Mammary microvascular endothelial cell (primary cell): ENCODE measurements around a stretch of chr12.

DNA sequence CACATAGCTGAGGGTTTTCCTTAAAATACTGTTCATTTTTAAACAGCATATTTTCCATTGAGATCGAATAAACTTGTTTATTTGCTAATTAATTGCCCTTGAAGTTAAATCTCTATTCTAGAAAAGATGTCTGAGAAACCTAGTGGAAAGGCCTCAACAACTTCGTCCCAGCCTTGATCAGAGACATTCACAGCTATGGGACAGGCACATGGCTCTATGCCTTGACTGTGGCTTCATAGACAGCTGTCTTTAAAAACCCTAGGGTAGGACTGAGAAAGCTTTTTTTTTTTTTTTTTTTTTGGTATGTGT is 20.1 kb downstream of the SOCS2 start:
- RAMPAGE, long total RNA, result no peak

GRCh38 chr12:93662920-93663829 is 14.0 kb upstream of the CRADD start:
- RAMPAGE, long total RNA, result no peak

- RAMPAGE, long total RNA, result no peak
Measured at GRCh38 chr12:93691754-93692465, 14.7 kb downstream of the CRADD start.

GRCh38 chr12:93692677-93693435 is 15.7 kb downstream of the CRADD start:
- RAMPAGE, long total RNA, result no peak

DNA sequence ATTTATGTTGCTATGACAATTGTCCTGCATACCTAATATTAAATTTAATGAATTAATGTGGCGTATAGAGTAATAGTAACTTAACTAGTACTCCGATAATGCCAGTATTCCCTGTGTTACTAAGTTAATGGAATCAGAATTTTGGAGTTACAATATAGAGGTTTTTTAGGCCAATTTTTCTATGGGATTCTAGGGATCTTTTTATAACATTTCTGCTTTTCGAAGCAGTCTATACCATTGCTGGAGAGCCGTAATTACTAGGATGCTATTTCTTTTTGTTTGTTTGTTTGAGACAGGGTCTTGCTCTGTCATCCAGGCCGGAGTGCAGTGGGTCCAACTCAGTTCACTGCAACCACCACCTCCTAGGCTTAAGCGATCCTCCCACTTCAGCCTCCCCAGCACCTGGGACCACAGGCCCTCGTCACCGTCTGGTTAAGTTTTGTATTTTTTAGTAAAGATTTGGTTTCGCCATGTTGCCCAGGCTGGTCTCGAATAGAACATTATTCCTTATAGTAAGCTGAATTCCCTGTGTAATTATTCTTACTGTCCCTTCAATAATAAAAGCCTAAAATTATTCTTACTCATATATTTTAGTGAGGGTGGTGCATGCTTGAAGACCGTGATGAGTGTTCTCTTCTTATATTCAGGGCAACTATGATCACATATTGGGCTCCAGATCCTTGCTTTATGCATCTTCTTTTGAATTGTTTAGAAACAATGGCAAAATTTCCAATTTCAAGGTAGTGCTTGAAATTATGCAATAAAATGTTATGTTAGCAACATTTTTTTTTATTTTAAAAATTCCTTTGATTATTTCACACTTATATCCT is 66.1 kb downstream of the CRADD start:
- RAMPAGE, long total RNA, result no peak

DNA sequence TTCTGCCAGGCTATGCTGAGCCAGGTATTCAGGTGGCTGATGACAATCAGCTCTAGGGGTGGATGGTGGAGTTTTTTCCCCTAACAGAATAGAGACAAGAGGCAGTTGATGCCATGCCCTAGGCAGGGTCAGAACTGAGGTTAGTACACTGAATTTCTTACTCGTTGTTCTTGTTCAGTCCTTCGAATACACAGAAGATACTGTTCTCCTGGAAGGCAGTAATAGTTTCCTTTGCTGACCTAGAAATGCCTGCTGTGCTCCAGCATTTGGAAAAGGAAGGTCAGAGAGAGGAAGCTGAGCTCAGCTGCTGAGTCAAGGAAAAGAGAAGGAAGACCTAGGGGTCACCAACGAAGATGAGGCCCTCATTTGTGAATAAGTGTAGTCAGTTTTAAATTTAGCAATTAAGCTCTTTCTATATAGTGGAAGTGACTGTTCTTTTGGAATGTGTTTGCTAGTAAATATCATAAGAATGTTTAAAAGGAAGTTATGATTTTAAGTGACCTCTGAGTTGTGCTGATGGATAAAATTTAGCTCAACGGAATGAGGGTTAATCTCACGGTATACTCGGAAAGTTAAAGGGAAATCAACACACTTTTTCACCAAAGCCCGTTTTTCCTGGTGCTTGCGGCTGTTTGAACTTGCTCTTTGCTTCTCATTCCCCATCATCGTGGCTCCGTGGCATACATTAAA is 100.2 kb downstream of the CRADD start:
- RAMPAGE, long total RNA, result no peak

- RAMPAGE, long total RNA, result no peak
Measured at GRCh38 chr12:93815260-93816014, 138.3 kb downstream of the CRADD start.

DNA sequence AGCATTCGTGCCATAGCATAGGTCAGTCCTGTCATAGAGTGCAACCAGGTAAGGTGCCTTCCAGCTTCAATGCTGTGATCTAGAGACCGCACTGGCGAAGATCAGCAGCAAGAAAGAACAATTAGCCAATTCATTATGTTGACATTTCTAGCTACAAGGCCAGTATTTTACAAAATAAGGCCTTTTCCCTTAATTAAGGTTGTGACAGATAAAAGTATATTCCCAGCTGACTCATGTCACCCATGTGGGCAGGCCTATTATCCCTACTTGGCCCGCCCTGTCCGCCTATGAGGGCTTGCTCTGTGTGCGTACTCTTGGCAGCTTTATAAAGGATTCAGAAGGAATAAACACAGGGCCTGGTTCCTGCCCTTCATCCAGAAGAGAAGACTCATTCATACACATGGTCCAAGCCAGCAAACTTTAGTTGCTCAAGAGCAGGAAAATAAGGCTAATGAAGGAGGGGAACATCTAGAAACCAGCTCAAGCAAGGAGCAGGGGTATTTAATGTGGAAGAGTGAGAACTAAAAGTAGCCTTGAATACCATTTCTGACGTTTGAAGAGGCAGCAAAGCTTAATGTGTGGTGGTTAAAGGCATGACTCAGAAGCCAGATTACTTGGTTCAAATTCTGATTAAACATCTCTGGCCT is 141.8 kb downstream of the CRADD start:
- RAMPAGE, long total RNA, result no peak

DNA sequence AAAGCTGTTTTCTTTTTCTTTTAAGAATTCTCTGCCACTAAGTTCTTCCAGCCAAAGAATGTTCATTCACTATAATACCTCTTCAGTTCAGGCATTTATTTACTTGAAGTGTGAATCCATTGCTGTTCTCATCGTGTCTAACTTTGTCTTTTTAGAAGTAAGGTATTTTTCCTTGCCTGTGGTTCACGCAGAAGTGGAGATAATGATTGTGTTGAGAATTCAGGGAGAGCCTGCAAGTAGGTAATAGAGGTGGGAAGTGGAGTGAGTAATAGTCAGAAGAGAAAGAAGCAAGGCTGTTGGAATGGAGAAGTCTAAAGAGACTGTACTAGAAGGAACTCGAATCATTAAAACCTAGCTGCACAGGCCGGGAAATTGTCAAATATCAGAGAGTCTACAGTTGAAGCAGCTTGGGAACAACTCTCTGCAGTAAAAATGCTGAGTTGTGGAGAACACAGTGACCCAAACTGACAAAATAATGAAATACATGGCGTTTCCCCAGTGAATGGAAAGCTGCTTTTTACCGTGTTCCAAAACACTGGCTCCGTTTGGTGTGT is 146.4 kb downstream of the CRADD start:
- RAMPAGE, long total RNA, result no peak

DNA sequence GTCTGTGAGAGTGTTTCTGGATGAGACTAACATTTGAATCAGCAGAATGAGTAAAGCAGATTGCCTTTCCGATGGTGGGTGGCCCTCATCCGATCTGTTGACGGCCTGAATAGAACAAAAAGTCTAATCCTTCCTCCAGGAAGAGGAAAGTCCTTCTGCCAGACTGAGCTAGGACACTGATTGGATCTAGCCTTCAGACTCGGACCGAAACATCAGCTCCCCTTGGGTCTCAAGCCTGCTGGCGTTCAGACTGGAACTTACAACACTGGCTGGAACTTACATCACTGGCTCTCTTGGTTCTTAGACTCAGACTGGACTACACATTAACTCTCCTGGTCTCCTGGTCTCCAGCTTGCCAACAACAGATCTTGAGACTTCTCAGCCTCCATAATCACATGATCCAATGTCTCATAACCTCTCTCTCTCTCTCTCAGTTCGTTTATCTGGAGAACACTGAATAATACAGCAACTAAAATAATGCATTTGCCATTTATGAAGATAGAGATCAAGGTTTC is 193.5 kb upstream of the PLXNC1 start:
- RAMPAGE, long total RNA, result no peak

GRCh38 chr12:94007963-94008278 is 140.5 kb upstream of the PLXNC1 start:
- RAMPAGE, long total RNA, result no peak

GRCh38 chr12:94074086-94075035 is 74.0 kb upstream of the PLXNC1 start:
- RAMPAGE, long total RNA, result no peak

DNA sequence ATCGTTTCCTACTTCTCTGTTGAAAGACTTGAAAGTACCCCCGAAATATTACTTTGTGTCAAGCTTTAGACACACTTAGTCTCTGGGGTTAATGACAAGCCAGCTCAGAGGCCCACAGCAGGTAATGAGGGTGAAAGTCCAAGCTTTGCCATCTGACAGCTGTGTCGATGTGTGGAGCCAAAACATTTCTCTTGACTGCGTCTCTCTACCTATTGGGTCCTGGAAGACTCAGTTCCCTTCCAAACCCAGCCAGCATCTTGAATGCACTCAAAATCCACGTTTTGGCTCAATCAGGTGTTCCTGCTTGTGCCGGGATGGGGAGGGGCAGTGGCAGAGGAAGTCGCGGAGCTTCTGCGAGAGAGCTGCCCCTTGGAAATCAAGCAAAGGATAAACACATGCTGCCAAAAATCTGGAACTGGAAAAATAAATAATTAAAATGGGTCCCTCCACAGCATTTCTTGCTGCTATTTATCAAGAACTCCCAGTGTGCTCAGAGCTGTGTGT is 3.2 kb downstream of the PLXNC1 start:
- RAMPAGE, long total RNA, result no peak

DNA sequence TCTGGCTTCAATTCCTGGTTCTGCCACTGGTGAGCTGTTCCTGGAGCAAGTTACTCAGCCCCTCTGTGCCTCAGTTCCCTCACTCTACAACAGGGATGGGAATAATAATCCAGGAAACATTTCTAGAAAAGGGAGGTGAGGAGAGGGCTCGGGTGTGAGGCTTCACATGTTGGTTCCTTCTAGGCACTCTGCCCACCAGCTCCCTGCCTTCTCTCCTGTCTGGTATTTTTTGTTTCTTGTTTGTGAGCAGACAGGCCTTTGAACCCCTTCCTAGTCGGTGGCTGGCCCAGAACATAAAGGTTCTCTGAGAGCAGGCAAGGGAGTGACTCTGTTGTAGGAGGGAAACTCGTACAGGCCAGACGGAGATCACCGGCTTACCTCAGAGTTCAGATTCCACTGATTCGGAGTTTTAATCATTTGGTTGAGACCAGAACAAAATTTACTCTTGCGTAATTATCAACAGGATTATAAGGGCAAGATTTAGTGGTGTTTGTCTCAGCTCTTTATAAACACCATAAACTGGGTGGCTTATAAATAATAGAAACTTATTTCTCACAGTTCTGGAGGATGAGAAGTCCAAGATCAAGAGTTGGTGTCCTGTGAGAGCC is 128.3 kb downstream of the PLXNC1 start:
- RAMPAGE, long total RNA, result no peak

- RAMPAGE, long total RNA, result no peak
Measured at GRCh38 chr12:94336140-94336410, 123.6 kb downstream of the CEP83 start.

- RAMPAGE, long total RNA, result no peak
Measured at GRCh38 chr12:94557786-94558380, 92.5 kb downstream of the TMCC3 start.

GRCh38 chr12:94585649-94586133 is 64.7 kb downstream of the TMCC3 start:
- RAMPAGE, long total RNA, result no peak

- RAMPAGE, long total RNA, result no peak
Measured at GRCh38 chr12:94586973-94587401, 63.4 kb downstream of the TMCC3 start.

GRCh38 chr12:94818015-94818495 is 167.7 kb upstream of the TMCC3 start:
- RAMPAGE, long total RNA, result no peak

- RAMPAGE, long total RNA, result no peak
Measured at GRCh38 chr12:95300090-95301118, 82.8 kb downstream of the VEZT start.